ENCODE measurements around the gene CSNK2A3.

DNA sequence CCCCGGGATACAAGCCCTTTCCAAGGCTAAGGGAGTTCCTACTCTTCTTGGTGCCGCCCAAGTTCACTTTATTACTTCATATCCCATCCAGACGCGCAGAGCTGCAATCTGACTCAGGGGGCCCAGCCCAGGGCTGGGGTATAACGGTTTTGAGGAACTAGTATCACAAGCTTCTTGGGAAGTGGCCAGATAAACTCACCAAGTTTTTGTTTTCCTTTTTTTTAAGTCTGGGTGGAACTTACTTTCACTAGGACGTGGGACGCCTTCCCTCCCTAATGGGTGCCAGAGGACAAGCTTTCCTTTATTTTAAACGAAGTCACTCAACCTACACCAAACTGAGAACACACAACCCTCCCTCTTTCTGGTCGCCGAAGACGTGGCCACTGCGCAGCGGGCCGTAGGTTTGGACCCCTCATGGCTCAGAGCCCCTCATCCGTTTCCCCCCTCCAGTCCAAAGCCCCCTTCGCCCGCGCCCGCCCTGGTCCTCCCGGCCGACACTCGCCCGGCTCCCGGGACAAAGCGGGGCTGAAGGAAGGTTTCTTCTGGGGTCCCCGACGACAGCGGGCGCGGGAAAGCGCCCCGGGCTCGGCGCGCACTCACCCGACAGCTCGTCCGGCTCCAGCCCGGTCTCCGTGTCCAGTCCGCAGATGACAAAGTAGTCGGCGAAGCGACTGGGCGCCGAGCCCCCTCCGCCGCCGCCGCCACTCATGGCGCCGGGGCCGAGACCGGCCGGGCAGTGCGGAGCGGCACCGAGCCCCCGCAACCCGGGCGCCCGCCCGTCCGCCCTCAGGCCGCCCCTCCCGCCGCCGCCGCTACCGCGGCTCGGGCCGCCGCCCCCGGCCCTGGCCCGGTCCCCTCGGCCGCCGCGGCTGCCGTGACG lies 549 bp downstream of the DENND5A start:
- PRO-cap, 2 experiments: peak in 2 of 2 experiments; most common plus-strand start position 71 of the sequence (in 1)

DNA sequence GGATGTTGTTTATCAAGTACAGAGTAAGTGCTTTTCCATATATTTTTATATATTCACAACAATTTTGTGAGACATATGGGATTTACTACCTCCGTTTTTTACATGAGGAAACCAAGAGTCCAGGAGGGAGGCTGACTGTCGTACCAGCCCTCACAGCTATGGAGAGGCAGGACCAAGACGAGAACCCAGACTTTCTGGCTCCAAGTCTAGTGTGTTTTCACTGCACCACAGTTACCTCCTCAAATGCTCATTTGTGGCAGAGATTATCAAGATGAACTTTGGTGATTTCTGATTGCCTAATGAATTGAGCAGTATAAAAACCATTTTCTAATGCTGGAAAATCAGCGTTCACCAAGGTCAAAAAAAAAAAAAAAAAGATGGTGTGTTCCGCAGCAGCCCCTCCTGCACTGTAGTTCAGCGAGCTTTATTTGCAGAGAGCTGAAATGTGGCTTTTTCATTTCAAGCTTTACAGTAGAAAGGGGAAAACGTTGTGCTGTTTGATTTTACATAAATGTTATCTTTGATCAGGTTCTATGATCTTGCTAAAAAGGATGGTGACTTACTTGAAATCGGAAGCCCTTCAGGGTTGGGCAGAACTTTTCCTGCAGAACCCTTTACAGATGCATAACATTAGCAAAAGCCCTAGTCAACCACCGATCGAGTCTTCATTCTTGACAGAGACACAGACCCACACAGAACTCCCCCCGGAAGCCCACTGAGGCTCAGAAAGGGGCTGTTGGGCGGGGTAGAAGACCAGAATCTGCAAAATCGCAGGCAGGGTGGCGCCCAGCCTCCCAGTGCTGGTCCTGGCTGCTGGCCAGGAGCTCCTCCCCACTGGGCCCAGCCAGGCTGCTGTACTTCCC lies 44.6 kb upstream of the WEE1 start:
- PRO-cap, 2 experiments: no peak in any of the 2 experiments

DNA sequence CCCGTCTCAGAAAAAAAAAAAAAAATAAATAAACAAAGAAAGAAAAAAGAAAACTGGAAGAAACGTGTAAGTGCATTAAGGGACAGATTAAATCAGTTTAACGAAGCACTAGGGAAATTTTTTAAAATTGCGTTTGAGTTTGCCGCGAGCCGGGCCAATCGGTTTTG lies 917 bp upstream of the WEE1 start:
- PRO-cap, 2 experiments: no peak in any of the 2 experiments

GRCh38 chr11:9858896-9859343 lies 195.0 kb downstream of the SWAP70 start:
- PRO-cap, 2 experiments: no peak in any of the 2 experiments

DNA sequence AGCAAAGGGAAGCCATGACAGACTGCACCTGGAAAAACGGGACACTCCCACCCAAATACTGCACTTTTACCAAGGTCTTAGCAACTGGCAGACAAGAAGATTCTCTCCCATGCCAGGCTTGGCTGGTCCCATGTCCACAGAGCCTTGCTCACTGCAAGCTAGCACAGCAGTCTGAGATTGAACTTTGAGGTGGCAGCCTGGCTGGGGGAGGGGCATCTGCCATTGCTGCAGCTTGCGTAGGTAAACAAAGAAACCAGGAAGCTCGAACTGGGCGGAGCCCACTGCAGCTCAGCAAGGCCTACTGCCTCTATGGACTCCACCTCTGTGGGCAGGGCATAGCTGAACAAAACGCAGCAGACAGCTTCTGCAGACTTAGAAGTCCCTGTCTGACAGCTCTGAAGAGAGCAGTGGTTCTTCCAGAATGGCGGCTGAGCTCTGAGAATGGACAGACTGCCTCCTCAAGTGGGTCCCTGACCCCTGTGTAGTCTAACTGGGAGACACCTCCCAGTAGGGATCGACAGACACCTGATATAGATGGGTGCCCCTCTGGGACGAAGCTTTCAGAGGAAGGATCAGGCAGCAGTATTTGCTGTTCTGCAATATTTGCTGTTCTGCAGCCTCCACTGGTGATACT lies 267.1 kb downstream of the SWAP70 start:
- PRO-cap, 2 experiments: no peak in any of the 2 experiments

- PRO-cap, 2 experiments: no peak in any of the 2 experiments
Measured at GRCh38 chr11:10326806-10327124, 21.9 kb downstream of the ADM start.

DNA sequence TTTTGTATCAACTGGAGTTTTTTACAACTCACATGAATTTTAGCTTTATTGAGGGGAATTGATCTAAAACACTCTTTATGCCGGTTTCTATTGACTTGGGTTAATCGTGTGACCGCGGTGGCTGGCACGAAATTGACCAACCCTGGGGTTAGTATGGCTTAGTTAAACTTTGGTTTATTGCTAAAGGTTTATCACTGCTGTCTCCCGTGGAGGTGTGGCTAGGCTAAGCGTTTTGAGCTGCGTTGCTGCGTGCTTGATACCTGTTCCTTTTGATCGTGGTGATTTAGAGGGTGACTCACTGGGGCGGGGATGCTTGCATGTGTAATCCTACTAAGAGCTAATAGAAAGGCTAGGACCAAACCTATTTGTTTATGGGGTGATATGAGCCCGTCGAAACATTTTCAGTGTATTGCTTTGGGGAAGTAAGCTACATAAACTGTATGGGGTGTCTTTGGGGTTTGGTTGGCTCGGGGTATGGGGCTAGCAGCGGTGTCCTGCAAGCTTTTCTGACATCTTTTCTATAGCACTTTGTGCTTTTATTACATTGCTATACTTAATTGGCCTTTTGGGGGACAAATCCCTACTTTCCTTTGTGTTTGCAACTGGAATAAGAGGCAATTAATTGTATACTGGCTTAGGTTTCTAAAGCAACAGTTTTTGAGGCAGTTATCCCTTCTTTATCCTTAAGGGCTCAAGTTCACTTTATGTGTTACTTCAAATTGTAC lies 31.0 kb downstream of the RNF141 start:
- PRO-cap, 2 experiments: no peak in any of the 2 experiments

DNA sequence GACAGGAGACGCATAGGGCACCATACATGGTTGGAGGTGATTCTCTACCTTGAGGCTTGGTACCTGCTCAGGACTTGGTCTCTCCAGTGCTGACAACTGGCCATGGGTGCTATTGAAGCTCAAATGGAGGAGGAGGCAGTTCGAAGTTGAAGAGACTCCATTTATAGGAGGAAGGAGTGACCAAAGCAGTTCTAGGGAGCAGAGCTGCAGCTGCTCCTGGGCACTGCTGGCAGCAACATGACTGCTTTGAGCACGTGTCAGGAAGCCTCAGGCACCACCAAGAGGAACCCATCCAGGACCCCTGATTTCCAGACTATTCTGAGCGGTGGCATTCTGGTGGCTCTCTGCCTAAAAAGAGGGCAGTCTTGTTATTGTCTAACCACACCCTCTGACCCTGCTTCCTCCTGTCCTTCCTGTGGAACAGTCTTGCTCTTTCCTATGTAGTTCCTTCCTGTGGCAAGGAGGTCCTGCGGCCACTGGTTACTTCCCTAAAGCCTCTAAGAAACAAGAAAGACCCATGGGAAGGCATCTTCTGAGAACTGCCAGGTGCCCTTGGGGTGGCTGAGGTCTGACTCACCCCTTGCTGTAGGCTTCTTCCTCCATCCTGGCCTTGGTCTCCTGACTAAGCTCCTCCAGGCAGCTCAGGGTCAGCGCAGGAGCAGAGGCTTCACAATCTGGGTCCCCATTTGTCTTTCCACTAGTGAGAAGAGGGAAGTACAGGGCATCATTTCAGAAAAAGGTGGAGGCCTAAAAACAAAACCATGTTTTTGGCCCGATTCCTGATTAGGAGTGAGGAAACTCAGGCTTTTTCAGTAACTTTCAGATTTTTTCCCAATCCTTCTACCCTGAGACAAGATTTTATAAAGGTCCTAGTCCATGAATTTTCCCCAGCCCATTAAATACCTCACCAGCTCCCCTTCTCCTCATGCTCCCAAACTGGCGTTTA lies 13.1 kb upstream of the LYVE1 start:
- PRO-cap, 2 experiments: no peak in any of the 2 experiments

- PRO-cap, 2 experiments: no peak in any of the 2 experiments
Measured at GRCh38 chr11:10599365-10600107, 31.1 kb upstream of the LYVE1 start.

DNA sequence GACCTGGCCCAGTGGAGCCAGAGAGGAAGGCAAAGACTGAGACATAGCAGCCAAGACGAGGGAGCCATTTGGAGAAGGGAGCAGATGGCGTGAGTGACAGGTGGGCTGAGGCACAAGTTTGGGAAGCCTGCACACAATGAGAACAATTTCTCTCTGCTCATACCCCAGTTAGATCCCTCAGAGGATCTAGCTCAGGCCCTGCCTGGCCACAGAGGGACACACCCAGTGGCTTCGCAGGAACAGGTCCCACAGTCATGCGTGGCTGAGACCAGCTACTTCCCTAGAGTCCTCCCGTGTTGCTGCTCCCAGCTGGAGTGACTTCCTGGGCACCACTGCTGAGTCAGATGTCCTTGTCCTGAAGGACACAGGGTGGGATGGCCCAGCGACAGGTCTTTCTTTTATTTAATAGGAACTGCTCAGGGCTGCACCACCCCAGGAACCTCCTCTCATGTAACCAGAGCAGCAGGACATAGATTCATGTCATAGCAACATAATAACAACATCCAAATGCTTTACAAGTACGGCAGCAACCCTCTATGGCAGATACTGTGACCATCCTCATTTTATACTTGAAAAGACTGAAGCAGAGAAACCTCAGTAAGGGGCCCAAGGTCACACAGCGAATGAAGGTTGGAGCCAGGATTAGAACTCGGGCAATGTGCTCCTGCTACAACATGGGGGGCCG lies 33.5 kb upstream of the LYVE1 start:
- PRO-cap, 2 experiments: no peak in any of the 2 experiments

GRCh38 chr11:10605804-10607035 lies 37.8 kb upstream of the LYVE1 start:
- PRO-cap, 2 experiments: no peak in any of the 2 experiments

- PRO-cap, 2 experiments: no peak in any of the 2 experiments
Measured at GRCh38 chr11:10638274-10638704, 55.3 kb downstream of the IRAG1 start.

DNA sequence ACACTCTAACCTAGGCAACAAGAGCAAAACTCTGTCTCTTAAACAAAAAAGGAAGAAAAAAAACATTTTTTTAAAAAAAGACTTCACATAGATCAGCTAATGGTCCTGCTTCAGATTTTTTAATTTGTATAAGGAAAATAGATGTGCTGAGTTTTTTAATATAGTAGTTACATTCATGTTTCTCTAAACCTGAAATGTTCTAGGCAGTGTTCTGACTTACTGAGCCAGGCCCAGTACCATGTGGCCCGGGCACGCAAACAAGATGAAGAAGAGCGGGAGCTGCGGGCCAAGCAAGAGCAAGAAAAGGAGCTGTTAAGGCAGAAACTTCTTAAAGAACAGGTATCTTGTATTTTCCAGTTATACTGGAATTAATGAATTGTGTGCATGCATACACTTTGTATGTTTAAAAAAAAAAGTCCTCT lies 21.3 kb downstream of the CTR9 start:
- PRO-cap, 2 experiments: no peak in any of the 2 experiments

GRCh38 chr11:10773928-10774282 lies 22.9 kb downstream of the CTR9 start:
- PRO-cap, 2 experiments: no peak in any of the 2 experiments

- PRO-cap, 2 experiments: no peak in any of the 2 experiments
Measured at GRCh38 chr11:10796060-10796947, 12.4 kb downstream of the EIF4G2 start.

GRCh38 chr11:11239624-11240147 lies 113.4 kb downstream of the CSNK2A3 start:
- PRO-cap, 2 experiments: no peak in any of the 2 experiments

GRCh38 chr11:11352992-11353483 lies at the start of gene CSNK2A3:
Gene CSNK2A3 (minus strand): TSS chr11:11353250.
- PRO-cap, 2 experiments: no peak in any of the 2 experiments

DNA sequence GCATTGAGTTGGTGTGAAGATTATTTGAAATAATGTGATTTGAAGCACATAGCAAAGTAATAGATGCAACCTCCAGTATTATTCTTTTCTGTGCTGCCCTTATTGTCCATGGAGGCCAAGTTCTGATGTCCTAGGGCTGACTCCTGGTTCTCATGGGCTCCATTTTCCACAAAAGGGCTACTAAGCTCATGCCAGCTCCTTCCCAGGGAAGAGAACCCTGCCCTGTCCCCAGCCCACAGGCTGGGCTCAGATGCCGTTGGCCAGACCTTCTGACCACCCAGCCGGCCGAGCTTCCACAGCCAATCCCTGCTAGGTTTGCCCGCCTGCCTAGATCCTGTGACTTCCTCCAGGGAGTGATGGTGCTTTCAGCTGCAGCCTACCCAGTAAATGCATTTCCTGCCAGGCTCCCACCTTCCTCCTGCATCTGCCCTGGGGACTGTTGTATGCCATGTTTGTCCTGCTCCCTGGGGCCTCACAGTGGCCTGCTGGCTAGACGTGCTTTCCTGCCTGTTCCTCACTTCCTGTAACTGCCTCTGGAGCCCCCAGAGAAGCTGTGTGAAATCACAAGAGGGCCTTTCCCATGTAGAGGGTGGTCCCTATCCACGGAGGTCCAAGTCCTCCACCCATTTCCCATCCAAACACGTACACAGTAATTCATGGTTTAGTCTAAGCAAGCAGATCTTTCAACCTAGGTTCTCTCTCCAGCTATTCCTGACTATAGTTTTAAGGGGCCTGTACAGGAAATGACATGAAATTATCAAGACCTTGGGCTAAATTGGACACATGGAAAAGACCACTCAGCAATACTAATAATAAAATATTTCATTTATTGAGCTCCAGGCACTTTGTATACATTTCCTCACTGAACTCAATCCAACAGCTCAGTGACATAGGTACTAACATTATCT lies 86.2 kb downstream of the GALNT18 start:
- PRO-cap, 2 experiments: no peak in any of the 2 experiments

DNA sequence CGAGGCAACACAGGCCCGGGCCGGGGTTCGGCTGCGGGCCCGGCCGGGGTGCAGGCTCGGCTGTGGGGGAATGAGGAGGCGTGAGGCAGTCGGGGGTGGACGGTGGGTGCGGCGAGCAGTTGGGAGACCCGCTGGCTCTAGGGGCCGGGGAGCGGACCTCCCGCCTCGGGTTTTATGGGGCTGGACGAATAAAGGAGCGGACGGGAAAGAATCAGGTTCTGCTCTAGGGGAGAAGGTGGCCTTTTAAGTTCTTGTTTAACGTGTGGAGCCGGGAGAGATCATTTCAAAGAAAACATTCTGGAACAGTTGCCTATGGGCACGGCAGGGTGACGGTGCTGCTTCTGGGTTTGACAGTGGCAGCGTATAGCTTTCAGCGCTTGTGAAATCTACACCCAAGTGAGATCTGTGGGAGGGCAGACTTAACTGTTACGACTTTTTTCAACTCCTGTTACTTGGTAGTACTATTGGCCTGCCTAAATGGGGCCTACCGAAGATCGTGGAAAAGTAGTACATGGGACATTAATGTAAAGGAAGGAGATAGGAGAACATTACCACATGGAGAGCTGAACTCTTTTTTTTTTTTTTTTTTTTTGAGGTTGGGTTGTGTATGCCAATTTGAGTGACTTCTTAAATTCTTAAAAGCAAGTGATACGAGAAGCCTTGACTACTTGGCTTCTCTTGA lies 638 bp downstream of the USP47 start:
- PRO-cap, 2 experiments: peak in 2 of 2 experiments; most common plus-strand start position 88 of the sequence (in 2); most common minus-strand start position 343 of the sequence (in 2)

- PRO-cap, 2 experiments: no peak in any of the 2 experiments
Measured at GRCh38 chr11:11944376-11944850, 64.0 kb downstream of the DKK3 start.